Fibroblast of the aortic adventitia (primary cell): ENCODE measurements around the gene HOXD8.

- CAGE, long polyA plus RNA: no peak
These were observed 36.3 kb downstream of the WIPF1 start for GRCh38 chr2:174560935-174562062.

GRCh38 chr2:174611892-174612127 lies 14.2 kb upstream of the WIPF1 start:
- CAGE, long polyA plus RNA: no peak

DNA sequence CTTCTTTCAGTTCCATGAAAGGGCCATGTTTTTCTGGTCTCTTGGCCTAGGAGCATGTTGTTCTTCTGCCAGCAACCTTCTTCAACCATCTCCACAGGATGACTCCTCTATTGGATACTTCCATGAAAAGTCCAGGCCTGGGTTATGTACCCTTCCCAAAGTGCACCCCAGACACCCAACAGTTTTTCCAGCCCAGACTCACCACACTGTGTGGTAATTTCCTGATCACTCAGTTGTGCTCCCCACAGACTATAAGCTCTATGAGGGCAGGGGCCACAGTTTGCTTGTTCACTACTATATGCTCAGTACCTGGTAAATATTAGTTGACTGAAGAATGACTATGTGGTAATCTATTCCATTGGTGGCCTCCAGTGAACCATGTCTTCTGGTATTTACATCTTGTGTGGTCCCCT lies 58.0 kb upstream of the WIPF1 start:
- CAGE, long polyA plus RNA: no peak

GRCh38 chr2:174667279-174668149 lies 69.9 kb upstream of the WIPF1 start:
- CAGE, long polyA plus RNA: no peak

DNA sequence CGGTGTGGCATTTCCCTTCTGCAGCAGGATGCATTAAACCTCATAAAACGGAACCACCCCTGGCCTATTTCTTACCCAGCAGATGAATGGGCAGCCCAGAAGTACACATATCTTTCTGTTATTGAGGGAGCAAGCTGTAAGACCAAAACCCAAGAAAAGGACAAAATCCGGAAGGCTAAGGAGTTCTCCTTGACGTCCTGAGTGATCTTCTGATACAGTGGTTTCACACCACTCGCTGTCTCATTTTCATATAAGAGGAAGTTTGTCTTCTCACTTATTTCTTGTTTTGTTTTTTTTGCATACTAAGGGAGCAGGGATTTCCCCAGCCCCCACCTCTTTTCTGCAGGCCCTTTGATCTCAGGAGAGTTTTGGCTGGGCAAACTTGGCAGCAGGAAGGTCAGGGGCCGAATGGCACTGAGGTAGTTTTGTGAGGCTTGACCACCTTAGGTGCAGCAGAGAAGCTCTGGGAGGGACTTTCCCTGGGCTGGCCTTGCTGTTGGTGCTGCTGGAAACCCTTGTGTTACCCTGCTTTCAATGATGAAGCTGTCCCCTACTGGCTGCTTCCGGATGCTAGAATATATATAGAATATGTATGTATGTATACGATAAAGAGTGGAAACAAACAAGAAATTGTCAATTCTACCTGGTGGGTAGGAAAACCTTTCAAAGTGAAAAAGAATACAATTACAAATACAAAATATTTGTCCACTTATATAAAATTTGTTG lies 13.3 kb downstream of the CHRNA1 start:
- CAGE, long polyA plus RNA: no peak

DNA sequence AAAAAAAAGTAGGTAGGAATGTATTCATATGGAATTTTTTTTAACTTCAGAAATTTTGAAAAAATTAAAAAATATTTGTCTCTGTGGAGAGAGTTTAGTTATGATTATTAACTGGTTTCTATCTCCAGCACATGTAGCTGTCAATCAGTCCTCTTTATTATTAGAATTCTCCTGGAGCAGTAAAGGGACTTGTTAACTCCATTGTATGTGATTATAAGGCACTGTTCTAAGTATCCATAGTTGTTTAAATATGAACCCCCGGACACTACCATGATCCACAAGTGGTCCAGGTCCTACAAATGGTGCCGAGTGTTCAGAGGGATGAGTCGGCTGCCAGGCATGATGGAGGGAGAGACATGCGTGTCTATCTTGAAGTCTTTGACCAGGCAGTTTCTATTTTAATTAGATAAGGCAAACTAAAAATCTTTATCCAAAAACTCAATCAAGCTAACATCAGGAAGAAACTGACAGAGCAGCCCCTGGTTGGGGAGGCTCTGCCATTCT lies 468 bp downstream of the CHRNA1 start:
- CAGE, long polyA plus RNA: no peak

GRCh38 chr2:174788315-174789058 lies 24.2 kb upstream of the CHRNA1 start:
- CAGE, long polyA plus RNA: no peak

- CAGE, long polyA plus RNA: no peak
These were observed 104.1 kb downstream of the CHN1 start for GRCh38 chr2:174901046-174901494.

DNA sequence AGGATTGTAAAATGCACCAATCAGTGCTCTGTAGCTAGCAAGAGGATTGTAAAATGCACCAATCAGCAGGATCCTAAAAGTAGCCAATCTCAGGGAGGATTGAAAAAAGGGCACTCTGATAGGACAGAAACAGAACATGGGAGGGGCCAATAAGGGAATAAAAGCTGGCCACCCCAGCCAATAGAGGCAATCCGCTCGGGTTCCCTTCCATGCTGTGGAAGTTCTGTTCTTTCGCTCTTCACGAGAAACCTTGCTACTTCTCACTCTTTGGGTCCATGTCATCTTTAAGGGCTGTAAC lies 144.7 kb downstream of the LNPK start:
- CAGE, long polyA plus RNA: no peak

DNA sequence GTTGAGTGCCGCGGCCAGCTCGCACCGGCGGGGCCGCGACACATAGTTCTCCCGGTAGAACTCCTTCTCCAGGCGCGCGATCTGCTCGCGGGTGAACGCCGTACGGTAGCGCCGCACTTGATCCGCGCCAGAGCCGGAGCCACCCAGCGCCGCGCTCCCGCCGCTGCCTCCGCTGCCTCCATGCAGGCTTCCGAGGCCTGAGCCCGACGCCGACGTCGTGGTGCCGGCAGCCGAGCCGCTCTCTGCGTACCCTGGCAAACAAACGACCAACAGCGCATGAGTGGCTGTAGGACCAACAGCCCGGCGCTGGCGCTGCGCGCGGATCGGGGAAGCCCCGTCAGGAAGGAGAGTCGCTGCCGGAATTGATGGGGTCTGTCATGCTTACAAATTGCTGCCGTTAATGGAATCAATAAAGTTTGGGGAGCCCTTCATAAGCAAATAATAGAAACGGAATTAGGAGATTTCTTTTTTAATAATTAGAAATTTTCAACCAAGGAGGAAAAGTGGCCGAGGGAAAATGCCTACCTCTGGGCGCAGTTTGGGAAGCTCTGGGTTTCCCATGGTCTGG lies 1.5 kb downstream of the EVX2 start:
- CAGE, long polyA plus RNA: no peak

DNA sequence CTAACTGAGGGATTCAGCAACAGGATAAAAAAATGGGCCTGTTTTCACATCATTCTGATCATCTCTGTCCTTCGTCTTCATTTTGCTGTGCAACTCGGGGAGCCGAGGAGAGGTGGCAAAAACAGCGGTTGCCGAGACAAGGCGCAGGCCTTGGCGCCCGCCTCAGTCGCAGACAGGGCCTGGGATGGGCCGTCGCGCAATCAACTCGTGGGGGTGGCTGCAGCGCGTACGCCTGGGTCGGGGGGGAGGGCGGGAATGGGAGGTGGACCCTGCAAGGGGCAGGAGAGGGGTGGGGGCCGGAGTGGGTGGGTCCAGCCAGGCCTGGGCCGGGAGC lies 322 bp upstream of the HOXD13 start:
- CAGE, long polyA plus RNA: no peak

DNA sequence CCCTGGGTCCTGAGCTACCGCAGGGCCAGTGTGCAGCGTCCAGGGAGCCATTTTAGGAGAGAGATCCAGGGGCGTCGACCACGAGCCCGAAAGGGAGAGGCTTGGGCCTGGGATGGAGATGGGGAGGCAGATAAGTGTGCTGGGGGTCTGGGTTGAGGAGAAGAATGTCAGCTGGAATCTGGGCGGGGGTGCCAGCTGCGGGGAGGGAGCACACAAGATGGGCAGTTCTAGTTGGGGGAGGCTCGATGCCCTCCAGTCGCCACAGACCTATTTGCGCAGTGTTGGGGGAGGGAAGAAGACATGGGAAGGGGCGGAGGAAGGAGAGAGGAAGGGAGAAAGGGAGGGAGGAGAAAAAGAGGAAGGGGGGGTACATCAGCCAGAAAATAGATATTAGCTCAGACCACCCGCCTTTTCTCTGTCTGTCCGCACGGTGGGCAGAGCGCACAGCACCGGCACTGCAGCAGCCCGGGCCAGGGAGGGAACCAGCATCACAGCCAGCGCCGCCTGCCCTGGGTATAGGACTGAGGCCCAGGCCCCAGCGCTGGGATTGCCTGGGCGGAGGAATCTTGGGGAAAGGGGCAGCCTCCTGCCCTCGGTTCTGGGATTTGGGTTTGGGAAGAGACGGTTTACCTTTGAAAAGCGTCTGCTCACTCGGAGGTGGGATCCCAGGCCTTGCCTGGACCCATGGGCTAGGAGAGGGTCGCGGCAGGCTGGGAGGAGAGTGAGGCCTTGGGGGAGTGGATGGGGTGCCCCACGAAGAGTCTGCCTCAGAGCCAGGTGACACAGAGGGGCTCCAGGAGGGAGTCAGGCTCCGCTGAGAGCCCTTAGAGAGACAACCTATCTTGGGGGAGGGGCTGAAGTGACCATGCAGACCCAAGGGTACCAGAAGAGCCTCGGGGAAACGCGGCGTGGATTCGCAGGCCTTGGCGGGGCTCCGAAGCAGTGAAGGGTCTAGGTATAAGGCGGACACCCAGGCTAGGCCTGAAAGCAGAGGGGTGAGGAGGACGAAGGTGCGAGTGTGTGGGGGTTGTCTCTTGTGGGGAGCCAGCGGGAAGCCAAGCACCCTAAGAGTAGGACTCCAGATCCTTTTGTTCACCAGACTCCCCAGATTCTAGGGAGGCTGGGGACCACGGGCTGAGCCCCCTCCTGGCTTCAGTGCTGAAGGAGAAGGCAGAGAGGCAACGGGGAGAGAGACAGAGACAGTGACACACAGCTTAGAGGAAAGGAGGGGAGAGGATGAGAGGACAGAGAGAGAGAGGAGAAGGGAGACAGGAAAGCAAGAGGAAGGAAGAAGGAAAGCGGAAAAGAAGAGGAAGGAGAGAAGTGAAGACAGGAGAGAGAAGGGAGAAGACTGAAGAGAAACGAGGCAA lies 1.5 kb upstream of the HOXD11 start:
- CAGE, long polyA plus RNA: no peak

DNA sequence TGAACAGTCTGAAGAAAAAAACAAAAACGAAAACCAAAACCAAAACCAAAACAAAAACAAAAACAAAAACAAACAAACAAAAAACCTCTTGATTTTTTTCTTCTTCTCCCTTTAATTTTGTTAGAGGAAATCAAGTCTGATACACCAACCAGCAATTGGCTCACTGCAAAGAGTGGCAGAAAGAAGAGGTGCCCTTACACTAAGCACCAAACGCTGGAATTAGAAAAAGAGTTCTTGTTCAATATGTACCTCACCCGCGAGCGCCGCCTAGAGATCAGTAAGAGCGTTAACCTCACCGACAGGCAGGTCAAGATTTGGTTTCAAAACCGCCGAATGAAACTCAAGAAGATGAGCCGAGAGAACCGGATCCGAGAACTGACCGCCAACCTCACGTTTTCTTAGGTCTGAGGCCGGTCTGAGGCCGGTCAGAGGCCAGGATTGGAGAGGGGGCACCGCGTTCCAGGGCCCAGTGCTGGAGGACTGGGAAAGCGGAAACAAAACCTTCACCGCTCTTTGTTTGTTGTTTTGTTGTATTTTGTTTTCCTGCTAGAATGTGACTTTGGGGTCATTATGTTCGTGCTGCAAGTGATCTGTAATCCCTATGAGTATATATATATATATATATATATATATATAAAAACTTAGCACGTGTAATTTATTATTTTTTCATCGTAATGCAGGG lies 2.4 kb downstream of the HOXD10 start:
- CAGE, long polyA plus RNA: no peak

- CAGE, long polyA plus RNA: no peak
These were observed at the start of gene HOXD8 for GRCh38 chr2:176128679-176129827. Gene HOXD8 (plus strand): TSS chr2:176129705.

DNA sequence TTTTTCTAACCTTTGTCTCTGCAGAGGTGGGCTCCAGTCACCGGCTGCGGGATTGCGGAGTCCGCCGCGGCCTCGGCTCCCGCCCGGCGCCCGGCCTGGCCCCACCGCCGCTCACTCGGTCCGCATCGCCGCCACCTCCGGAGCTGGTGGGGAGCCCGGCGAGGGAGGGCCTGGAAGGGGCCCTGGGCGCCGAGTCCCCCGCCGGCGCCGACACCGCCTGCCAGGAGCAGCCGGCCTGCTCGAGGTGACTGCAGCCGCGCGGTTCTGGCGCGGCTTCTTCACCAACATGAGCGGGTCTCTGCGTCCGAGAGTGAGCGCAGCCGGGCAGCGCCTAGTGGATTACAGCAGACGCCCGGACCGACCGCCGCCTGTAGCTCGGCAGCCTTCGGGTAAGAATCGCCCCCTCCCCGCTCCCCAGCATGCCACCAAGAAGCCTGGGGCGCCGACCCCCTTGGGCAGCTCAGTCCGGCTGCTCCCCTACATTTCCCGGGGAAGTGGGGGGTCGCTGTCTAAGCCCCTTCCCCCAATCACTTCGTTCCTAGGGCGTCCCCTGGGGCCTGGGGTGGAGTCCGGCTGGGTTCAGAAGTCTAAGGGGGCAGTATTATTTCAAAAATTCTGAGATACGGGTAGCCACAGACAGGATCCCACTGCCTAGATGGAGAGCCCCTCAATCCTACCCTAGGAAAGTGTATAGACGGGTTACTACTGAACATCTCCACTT lies 7.3 kb downstream of the HOXD8 start:
- CAGE, long polyA plus RNA: no peak

GRCh38 chr2:176562478-176563038 lies 293.3 kb downstream of the MTX2 start:
- CAGE, long polyA plus RNA: no peak

DNA sequence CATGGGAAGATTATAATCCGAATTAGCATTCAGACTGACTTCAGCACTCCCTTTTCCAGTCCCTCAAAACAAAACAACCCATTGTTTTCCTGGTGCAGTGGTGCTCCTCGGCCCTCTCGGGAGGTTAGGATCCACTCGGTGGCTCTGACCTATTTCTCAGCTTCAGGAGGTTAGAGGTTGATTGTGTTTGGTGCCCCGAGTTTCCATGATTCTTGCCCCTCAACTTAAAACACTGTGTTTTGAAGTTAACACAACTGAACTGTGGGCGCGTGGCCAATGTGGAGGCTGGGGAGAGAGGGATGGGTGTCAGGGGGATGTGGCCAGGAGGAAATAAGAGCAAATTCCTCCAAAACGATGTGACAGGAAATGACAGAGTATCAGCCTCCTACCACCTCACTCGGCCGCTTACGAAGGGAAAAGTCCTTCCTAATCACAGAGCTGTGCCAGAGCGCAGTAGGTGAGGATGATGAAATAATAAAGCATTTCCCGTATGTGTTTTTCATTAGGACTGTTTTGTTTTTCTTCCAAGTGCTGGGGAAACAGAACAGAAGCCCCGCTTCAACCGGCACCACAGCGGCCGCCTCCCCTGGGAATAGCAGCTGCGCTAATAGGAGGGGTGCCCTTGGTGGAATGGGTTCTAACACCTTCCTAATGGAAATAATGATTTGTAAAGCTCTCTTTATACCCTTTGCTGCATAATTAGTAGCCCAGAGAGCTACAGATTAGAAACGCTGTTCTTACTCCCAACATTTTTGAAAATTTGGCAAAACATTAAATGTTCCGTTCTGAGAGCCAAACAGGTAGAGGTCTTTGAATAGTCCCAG lies 440.3 kb downstream of the MTX2 start:
- CAGE, long polyA plus RNA: no peak

GRCh38 chr2:176781578-176782046 lies 431.0 kb upstream of the HNRNPA3 start:
- CAGE, long polyA plus RNA: no peak

- CAGE, long polyA plus RNA: no peak
These were observed 38.2 kb upstream of the HNRNPA3 start for GRCh38 chr2:177174360-177174796.

- CAGE, long polyA plus RNA: no peak
These were observed 10.3 kb downstream of the HNRNPA3 start for GRCh38 chr2:177222559-177223706.